ENCODE measurements around the gene TGM2.

DNA sequence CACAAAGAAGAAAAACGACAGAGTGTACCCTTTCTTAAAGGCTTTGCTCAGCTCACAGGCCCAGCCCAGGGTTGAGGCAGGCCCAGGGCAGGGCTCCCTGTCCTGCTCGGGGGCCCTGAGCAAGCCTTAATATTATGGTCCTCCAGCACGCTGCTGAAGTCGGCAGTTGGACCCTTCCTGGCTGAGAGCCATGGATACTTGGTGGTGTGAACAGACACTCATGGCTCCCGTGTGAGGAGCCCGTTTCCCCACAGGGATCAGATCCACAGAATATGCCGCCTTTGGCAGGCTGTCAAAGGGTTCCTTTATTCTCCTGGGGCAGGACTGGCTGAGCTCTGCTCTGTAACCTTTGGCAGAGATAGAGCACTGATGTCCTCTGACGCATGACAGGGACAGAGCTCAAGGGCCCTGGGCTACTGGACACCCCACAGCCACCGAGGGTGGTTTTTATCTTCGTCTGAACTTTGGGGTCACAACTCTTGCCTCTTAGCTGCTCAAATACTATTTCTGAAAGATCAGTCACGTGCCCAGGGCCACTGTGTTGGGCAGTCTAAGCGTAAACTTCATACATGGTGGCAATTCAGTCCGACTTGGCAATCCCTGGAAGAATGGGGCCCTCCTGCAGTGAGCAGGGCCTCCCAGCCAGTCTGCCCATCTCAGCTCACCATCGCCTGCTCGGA is 49.2 kb downstream of the TTI1 start:
- PRO-cap, 3 experiments = no peak in any of the 3 experiments
- RRBS = no CpG with 5 or more reads among the region's 15 CpGs

- PRO-cap, 3 experiments = no peak in any of the 3 experiments
- RRBS = no CpG with 5 or more reads among the region's 8 CpGs
Measured at GRCh38 chr20:37994370-37995055, 38.7 kb downstream of the TTI1 start.

DNA sequence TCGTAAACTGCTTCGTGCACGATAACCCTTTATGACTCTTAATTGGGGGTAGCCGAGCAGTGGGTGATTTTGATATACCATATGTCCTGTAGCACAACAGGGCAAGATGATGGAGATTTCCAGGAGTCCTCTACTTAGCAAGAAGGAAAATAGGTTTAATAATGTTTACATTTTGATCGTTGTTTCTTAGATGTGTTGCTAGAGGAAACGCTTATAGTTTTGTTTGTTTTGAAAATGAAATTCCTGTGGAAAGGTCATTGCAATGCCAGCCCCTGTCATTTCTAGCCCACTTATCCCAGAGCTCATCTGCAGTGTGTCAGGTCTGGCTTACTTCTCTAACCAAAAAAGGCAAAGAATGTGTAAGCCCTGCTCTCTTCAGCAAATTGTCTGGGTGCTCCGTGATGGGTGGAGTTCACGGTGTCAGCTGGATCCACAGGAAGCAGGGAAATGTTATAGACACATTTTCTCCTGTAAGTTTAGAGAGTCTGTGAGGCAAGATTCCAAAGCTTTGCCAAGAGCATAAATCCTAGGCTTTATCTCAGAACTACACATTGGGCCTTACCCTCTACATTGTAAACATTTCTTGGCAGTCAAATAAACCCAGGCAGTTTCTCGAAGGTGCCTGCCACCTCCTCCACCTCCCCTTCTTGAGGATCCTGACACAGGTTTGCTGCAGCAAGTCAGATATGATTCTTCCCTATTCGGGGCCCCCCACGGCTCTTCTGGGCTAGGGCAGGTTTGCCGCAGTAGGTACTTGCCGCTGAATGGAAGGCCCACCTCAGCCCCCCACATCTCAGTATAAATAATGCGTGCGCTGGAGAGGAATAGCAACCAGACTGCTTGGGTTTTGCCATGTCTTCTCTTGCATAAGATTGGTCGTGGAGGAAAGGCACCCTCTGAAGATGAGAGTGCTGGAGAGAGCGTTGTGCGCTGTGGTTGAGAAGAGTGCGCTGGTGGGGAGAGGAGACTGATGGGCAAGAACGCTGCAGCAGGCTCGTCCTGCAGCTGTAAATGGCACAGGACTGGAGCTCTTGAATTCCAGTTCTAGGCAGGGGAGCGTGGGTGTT is 51.1 kb downstream of the RPRD1B start:
- PRO-cap, 3 experiments = no peak in any of the 3 experiments
- RRBS = no CpG with 5 or more reads among the region's 22 CpGs

GRCh38 chr20:38086409-38086998 is 53.0 kb downstream of the RPRD1B start:
- PRO-cap, 3 experiments = no peak in any of the 3 experiments
- RRBS = no CpG with 5 or more reads among the region's 10 CpGs

GRCh38 chr20:38129760-38130586 is 35.1 kb downstream of the TGM2 start:
- PRO-cap, 3 experiments = no peak in any of the 3 experiments
- RRBS = no CpG with 5 or more reads among the region's 16 CpGs

DNA sequence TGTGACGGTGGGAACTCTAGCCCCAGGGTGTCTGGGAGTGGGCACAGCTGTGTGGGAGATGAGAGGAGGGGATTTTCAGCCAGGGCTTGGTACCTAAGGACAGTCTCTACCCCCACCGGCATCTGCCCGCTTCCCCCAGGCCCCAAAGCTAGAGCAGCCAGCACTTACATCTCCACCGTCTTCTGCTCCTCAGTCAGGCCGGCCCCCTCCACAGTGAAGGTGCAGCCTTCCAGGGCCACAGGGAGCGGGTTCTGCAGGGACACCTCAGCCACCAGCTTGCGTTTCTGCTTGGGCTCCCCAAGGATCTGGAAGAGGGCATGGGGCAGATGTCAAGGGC is 34.2 kb downstream of the TGM2 start:
- PRO-cap, 3 experiments = no peak in any of the 3 experiments
- RRBS = no CpG with 5 or more reads among the region's 7 CpGs

DNA sequence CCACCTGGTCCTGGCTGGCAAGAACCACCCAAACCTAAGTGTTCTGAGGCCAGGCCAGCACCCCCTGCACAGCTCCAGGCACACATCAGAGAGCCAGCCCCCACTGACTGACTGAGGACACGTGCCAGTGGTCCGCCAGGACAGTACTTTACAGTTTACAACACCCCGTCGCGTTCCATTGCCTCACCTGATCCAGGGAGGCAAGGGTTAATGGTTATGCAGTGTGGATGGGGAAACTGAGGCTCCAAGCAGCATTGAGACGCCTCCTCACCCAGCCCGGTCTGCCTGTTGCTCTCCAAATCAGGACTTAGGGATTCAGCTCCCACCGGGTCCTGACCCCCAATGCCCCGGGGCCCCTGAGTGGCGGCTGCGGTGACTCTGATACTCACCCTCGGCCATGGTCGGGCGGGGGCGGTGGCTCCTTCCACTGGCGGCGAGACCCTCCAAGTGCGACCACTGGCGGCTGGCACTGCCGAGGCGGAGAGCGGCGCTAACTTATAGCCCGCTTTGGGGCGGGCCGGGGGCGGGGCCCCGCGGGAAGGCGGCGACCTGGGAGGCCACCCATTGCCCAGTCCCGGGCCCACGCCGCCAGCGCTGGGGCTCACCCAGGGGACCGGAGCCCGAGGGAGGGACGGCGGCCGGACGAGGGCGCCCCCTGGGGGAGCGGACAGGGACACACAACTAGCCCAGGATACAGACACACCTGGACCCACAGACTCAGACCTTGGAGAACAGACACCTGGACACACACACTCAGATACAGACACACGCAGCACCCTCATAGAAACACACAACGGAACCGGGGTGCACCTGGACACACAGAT is at the start of gene TGM2:
TSS of gene TGM2 (minus strand) at position 471 of the 824 bp plus-strand sequence.
- PRO-cap, 3 experiments = peak in 2 of 3 experiments; most common minus-strand start position 471 of the sequence (in 2)
- RRBS = 3% methylated on average over 12 of the region's 46 CpGs

DNA sequence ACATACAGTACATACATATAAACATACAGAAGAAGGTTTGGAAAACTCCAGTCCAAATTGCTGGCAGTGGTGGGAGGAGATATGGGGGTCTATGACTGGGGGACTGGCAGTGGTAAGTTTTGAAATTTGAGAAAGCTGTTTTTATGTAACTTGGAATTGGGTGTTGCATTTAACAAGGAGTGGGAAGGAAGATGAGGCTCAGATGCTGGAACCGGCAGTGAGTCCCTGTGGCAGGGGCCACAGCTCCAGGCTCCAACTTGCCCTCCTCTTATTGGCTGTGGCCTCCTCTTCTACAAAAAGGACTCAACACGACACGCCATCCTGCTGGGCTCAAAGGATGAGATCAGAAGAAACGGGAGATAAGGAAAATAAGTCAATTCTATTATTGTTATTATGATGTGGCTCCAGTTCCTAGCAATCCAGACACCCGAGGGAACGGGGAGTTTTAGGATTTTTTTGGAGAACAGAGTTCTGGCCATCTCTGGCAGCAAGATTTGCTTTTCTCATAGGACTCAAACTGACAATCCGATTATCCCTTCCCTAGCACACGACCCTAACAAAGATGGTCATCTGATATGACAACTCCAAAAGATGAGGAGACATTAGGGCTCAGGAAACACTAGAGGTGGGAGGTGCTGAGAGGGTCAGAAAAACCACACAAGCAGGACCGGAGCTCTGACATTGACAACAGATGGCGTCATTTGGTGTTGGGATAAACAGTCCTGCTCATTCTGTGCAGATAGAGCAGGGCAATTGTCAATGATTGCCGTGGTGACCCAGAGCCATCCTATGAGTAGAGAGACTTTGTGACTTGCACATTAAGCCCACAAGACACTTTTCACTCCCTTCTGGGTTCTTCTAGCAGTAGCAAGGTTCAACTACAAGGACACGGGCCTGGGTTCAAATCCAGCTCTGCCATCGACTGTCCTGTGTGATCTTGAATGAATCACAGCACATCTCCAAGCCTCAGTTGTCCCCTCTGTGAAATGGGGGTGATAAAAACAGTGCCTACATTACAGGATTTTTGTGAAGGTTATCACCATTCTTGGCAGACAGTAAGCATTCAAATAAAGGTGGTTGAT is 6.1 kb upstream of the TGM2 start:
- PRO-cap, 3 experiments = no peak in any of the 3 experiments
- RRBS = no CpG with 5 or more reads among the region's 13 CpGs

DNA sequence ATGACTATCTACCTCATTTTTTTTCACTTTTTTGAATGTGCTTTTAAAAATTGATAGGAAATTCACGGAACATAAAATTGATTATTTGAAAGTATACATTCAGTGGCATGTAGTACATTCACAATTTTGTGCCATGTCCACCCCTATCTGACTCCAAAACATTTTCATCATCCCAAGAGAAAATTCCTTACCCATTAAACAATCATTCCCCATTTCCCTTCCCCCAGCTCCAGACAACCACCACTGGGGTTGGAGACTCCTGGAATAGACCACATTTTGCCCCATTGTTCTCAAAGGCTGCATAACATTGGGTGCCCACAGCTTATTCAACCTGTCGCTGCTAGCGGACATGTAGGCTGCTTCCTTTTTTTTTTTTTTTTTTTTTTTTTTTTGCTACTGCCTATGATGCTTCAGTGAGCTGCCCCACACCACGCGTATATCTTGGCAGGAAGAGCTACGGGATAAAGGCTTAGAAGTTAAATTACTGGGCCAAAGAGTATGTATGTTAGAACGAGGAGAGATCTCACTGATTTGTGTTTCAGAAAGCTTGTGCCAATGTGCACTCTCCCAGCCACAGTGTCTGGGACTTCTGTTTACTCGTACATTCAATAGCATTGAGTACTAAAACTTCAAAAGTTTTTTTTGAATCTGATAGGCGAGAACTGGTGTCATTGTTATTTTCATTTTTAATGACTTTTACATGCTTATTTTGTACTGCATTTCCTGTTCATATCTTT is 7.0 kb downstream of the LBP start:
- PRO-cap, 3 experiments = no peak in any of the 3 experiments
- RRBS = no CpG with 5 or more reads among the region's 9 CpGs

DNA sequence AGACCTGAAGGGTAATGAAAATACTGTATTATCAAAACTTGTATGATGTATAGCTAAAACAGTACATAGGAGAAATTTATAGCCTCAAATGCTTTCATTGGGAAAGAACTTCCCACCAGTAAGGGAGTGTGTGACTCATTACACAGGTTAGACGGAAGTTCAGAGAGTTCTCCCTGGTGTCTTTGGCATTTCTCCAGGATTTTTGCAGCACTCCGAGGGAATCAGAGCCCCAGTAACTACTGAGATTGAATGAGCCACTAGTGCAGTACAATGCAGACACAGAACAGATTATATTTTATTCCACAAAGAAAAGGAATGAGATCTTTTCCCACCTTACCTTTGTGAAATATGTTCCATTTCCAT is 12.4 kb upstream of the RALGAPB start:
- PRO-cap, 3 experiments = no peak in any of the 3 experiments
- RRBS = no CpG with 5 or more reads among the region's 2 CpGs

DNA sequence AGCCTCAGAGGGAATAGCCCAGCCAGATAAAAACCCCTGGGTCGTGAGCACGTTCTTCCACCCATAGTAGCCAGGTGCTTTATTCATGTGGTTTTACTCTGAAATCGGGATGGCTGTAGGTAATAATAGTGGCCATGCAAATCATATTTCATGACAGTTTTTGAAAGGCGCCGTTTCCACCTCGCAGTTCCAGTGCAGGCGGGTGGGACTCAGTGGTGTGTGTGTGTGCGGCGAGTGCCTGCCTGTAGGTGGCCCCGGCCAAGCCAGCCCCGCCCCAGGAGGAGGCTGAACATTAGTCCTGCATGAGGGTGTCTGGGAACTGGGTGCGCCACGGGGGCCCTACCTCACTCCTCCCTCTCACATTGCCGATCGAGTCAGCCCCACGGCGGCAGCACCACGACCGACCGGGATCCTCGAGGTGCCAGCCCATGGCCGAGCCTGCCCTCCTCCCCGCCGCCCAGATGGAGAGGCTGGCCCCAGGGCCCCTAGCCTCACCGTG is 20.6 kb downstream of the ADIG start:
- PRO-cap, 3 experiments = peak in 3 of 3 experiments; most common plus-strand start position 362 of the sequence (in 3); most common minus-strand start position 194 of the sequence (in 2)
- RRBS = no CpG with 5 or more reads among the region's 25 CpGs

DNA sequence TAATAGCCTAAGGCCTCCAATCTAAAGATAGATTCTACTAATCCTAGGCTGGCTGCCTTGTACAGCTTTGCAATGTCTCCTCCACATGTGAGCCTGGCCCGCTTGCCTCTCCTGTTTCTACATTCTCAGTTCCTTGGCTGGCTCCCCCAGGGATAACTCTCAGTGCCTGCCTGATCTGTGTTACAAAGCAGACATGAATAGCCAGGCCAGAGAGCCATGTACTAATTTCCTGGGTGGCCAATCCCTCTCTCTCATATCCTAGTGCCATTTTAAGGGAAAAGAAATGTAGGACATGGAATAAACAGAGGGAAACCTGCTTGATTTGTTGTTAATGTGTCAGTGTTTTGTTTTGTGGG is 702.9 kb downstream of the MAFB start:
- PRO-cap, 3 experiments = no peak in any of the 3 experiments
- RRBS = no CpG with 5 or more reads among the region's 1 CpG

DNA sequence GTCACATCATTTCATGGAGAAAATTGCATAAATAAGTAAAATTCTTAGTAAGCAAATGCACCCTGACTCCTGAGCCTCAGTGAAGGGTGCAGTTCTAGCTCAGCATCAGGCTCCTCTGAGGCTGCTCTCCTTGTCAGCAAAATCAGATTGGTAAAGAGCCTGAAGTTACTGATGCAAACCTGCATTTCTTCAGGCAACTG is 266.1 kb downstream of the MAFB start:
- PRO-cap, 3 experiments = no peak in any of the 3 experiments

GRCh38 chr20:40683869-40684377 is 5.1 kb downstream of the MAFB start:
- PRO-cap, 3 experiments = no peak in any of the 3 experiments
- RRBS = no CpG with 5 or more reads among the region's 9 CpGs

DNA sequence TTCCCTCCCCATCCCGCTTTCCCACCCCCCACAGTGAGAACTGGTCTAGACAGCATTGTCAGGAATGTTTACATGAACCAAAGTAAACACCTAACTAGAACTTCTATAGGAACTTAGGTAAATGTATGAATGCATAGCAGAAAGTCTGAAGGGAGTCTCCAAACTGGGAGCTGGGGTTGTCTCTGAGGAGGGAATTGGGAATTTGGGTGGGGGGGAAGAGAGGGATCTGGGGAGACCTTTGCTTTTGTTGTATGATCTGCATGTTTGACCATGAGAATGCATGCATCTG is 69.9 kb upstream of the TOP1 start:
- PRO-cap, 3 experiments = no peak in any of the 3 experiments
- RRBS = no CpG with 5 or more reads among the region's 1 CpG

- PRO-cap, 3 experiments = no peak in any of the 3 experiments
- RRBS = no CpG with 5 or more reads among the region's 4 CpGs
Measured at GRCh38 chr20:41034079-41034712, 5.6 kb downstream of the TOP1 start.

DNA sequence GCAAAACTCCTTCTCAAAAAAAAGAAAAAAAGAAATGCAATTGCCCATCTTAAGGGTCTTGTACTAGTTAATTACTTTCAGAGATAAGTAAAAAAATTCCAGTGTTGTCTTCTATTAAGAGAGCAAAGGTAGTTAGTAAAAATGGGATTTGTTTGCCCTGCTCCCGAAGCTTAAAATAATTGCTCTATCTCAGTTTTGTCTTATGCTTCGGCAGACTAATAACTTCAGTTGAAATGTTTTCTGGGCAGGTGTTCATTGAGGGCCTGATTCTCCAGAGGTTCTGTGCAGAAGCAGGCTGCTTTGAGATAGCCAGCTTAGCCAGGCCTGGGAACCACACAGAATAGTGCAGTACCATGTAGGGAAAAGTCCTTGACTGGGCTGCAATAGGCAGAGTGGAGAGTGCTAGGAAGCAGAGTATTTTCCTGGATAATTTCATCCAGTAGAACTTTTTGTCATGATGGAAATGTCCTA is 15.7 kb downstream of the TOP1 start:
- PRO-cap, 3 experiments = no peak in any of the 3 experiments
- RRBS = no CpG with 5 or more reads among the region's 2 CpGs

GRCh38 chr20:41103854-41104976 is 33.1 kb upstream of the PLCG1 start:
- PRO-cap, 3 experiments = no peak in any of the 3 experiments
- RRBS = no CpG with 5 or more reads among the region's 6 CpGs

GRCh38 chr20:41162919-41163527 is 25.7 kb downstream of the PLCG1 start:
- PRO-cap, 3 experiments = no peak in any of the 3 experiments
- RRBS = no CpG with 5 or more reads among the region's 10 CpGs

DNA sequence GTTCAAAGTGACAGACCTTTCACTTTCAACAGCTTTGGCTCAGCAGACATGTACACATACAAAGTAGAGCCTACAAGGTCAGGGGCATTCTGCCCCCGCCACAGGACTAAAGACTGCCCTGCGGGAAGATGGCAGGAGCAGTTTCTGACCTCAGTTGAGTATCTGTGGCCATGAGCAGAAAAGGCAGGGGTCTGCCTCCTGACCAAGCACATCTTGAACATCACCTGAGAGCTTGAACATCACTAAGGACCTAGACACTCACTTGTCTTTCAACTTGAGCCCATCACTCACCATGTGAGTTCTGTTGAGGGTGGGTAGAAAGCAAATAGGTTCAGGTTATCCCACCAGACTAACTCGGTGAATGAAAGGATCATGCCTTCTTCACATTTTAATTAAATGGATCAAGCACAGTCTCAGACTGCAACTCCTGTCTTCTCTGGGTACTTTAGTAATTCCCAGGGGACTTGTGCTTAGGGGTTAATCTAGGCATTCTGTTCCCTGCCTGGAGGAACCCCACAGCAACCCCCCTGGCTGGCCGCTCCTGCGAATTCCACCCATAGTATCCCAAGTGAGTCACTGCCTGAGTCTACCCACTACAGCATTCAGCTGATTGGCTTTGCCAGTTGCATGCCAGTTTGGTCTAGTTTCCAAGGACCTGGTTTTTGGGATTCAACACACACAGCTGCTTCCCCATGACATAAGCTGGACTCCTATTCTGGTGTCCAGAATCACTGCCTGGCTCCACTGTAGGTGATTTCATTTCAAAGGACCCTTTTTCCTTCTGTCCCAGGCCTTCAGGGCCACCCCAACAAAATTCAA is 40.1 kb downstream of the PLCG1 start:
- PRO-cap, 3 experiments = no peak in any of the 3 experiments
- RRBS = no CpG with 5 or more reads among the region's 5 CpGs